Colic lymph node (tissue), 1 donor: ENCODE results near the genes QRFP and UCK1.

- PRO-cap = no peak
Measured at GRCh38 chr9:130896738-130897201, at the start of gene QRFP. TSS of gene QRFP (minus strand) at chr9:130896812.

GRCh38 chr9:131020915-131021515 lies 12.0 kb downstream of the LAMC3 start:
- PRO-cap = no peak

DNA sequence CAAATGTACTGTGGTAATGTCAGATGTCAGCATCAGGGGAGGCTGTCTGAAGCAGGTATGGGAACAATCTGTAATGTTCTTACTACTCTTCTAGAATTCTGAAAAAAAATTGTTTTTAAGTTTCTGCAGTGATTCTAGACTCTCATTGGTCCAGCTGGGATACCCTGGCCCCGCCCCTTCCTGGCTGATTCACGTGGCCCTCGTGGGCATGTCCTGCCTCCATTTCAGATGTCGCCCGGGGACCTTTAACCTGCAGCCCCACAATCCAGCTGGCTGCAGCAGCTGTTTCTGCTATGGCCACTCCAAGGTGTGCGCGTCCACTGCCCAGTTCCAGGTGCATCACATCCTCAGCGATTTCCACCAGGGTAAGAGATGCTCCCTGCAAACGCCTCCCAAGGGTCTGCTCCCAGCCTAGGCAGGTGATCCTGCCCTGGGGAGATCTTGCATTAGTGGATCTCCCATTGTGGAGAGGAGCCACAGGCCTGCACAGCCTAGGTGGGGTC lies 36.4 kb downstream of the LAMC3 start:
- PRO-cap = no peak

DNA sequence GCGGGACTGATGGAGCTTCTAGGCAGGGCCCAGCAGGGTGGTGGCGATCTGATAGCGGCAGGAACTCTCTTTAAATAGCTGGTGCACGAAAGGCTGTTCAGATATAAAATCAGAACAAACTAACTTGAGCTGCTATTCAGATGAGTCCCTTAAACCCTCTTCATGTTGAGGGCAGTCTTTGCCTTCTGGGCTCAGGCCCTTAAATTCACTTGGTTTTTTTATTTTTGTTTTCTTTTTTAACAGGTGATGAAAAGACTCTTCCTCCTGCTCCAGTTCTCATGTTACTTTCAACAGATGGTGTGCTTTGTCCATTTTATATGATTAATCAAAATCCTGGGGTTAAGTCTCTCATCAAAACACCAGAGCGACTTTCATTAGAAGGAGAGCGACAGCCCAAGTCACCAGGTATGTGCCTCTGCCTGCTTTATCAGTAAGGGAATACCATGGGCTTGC lies 14.9 kb downstream of the NUP214 start:
- PRO-cap = no peak

DNA sequence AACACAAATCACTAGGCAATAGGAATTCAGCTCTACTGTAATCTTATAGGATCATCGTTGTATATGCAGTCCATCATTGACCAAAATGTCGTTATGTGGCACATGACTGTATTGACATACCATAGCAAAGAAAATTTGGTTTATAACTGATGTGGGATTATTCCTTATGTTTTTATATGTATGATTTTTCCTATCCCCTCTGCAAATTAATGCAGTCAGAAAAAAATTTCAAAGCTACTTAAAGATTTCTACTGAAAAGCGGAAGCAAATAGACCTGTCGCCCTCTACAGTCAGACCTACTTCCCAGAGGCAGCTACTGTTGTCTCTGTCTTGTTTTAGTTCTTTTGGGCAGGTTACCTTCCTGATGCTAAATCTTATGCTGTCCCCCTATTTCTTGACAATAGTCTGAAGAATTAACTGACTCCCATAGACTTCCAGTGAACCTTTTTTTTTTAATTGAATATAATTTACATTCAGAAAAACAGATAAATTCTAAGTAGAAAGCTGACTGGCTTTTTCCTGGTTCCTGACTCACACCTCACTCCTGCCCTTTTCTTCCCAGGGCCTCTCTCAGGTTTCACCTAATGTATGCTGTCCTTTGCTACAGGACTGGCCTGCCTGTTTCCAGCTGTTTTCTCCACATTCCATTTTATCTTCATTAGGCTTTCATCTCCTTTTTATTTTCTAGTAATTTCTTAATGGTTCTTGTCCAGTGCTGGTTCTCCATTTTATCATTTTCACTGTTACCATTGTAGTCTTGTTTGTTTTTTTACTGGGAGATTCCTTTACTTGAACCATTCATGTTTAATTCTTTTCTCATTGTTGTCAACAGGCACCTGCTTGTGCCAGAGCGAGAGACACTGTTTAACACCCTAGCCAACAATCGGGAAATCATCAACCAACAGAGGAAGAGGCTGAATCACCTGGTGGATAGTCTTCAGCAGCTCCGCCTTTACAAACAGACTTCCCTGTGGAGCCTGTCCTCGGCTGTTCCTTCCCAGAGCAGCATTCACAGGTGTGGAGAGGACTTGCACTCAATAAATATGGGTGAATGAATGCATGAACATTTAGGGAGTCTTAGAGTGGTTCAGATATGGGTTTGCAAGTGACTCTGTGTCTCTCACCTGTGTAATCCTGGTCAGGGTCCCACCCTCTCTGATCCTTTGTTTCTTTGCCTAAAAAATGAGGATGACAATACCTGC lies 37.2 kb downstream of the NUP214 start:
- PRO-cap = no peak

DNA sequence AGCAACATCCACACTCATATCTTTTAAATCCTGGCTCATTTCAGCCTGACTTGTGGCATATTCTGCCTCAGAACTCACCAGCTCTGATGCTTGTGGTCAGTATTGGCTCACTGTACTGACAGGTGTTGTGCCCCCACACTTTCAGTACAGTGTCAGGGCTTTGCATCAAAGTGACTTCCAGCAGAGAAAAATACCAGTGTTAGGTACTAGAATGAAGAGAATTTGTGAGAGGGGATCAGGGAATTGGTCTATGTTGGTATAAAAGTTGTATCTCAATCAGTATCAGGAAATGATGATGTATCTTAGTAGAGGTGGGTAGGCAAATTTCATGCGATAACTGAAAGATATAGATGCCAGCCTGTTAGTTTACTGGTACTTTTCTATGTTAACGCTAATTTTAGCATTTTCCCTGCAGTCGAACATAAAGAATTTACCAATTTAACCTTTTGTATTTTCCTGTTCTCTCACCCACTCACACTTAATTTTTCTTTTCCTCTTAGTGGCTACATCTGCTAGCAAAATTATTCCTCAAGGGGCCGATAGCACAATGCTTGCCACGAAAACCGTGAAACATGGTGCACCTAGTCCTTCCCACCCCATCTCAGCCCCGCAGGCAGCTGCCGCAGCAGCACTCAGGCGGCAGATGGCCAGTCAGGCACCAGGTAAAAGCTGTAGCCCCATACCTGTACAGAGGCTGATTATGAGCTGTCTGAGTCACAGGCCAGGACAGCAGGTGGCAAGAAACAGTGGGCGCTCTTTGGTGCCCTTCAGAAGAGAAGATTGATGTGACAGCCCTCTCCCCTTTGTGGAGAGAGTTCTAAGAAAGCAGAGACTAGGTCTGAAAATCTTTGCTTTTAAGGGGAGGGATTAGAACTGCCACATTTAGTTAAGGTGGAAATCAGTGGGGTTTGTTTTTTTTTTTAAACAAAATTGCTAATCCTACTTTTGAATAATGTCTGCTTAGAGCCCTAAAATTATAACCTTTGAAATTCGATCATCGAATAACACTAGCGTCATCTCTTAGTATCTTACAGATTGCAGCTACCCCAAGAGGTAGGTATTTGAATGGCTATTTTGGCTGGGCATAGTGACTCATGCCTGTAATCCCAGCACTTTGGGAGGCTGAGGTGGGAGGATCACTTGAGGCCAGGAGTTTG lies 50.0 kb downstream of the NUP214 start:
- PRO-cap = no peak

- PRO-cap = no peak
Measured at GRCh38 chr9:131252093-131252528, 24.2 kb downstream of the FAM78A start.

GRCh38 chr9:131260789-131261792 lies 15.2 kb downstream of the FAM78A start:
- PRO-cap = no peak

DNA sequence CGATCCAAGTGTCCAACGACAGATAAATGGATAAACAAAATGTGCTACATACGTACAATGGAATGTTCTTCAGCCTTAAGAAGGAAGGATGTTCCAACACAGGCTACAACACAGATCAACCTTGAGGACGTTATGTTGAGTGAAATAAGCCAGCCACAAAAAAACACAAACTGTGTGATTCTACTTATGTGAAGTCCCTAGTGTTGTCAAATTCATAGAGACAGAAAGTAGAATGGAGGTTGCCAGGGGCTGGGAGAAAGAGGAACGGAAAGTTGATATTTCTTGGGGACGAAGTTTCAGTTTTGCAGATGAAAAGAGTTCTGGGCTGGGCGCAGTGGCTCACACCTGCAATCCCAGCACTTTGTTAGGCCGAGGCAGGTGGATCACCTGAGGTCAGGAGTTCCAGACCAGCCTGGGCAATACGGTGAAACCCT lies 13.7 kb downstream of the FAM78A start:
- PRO-cap = no peak

DNA sequence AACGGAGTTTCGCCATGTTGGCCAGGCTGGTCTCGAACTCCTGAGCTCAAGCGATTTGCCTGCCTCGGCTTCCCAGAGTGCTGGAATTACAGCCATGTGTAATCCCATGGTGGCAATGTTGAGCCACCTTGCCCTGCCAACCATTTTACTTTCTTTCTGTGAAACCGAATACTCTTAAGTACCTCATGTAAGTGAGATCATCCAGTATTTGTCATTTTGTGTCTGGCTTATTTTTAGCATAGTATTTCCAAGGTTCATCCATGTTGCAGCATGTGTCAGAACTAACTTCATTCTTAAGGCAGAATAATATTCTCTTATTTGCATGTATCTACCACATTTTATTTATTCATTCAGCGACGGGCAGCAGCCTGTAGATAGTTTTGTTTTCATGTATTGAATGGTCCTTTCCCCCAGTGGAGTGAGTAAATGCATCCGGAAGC lies 8.3 kb downstream of the PRRC2B start:
- PRO-cap = no peak

GRCh38 chr9:131475737-131477011 lies 26.5 kb upstream of the POMT1 start:
- PRO-cap = no peak

- PRO-cap = bidirectional peak, plus-strand start at chr9:131531350, minus-strand start at chr9:131531259
Measured at GRCh38 chr9:131530899-131531858, at the start of gene UCK1. TSS of gene UCK1 (minus strand) at chr9:131531263.

DNA sequence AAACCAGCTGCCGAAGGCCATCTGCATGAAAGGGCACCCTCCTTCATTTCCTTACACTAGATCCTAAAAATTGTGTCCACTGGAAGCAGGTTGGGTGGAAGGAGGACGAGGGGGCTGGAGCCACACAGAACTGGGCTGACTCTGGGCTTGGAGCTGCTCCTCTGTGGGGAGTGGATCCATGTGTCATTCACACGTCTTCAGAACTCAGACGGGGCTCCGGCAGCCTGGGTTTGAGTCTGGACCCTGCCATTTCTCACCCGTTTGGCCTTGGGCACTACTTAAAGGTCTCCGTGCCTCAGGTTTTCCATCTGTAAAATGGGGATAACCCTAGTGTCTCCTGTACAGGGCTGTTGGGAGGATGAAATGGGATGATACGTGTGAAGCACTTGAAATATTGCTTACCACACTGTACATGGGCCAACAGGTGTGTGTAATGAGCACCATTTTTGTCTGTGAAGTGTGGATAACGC lies 74.1 kb downstream of the PRRT1B start:
- PRO-cap = no peak

DNA sequence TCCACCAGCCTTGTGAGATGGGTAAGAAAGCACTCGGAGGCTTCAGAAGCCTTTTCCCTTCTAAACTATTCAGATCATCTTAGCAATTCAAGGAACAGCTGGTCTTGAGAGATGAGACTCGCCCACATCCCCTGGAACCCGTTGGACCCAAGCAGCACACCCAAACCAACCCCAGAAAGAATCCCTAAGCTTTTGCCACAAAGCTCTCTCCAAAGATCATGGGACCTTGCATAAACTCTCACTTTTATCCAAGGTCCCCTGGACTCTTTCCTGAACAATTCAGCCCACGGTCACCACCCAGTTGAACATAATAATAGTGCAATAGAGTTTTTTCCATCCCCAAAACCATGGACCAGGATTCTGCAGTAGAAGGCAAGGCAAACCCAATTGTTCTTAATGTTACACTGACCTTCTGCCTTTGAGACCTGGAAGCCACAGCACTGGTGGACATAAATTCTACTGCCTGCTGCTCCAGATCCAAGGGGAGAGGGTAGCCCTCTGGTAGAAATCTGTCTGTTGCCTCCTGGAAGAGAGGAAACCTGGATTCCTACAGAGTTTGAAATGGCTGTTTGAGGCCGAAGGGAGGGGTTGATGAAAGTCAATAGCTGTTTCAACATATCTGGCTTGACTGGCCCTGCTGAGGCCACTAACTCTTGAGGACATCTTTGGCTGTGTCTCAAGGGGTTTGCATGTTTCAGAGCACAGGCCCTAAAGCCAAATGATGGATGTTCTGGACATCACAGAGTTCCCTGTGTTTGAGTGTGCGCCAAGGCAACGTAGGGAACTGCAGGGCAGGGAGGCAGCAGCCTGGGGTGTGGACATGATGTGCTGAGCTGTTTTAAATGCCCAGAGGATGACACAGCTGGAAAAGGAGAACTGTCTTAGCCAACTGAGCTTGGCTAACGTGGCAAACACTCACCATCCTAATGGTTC lies 89.9 kb downstream of the RAPGEF1 start:
- PRO-cap = no peak

DNA sequence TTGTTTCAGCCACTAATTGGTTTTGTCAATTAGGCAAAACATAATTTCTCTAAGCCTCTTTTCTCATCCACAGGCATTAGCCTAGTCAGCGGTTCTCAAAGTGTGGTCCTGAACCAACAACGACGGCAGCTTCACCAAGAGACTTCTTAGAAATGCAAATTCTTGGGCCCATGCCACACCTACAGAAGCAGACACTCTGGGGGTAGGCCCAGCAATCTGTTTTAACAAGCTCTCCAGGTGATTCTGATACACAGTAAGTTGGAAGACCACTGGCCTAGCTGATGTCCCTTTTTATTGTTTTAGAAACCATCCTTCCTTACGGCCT lies 63.2 kb downstream of the RAPGEF1 start:
- PRO-cap = bidirectional peak, plus-strand start at position 249 of the sequence, minus-strand start at position 136 of the sequence

DNA sequence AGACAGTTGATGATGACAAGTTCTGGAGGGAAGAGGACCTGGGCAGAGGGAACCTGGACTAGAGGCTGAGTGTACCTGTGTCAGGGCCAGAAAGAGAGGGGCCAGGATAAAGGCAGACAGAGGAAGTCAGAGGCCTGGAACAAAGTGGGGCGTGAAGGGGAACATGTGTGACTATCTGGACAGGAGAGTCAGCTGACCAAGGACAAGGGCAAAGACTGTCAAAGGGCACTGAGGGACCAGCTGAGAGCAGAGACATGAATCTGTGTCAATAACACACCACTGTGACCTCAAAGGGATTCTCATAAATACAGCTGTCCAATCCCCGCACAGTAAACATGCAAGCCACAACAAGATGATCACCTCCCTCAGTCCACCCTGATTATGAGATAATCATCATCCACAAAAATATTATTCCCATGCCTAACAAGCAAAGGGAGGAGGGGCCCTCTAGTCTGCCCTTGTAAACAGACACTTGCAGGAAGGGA lies 42.0 kb downstream of the RAPGEF1 start:
- PRO-cap = no peak

DNA sequence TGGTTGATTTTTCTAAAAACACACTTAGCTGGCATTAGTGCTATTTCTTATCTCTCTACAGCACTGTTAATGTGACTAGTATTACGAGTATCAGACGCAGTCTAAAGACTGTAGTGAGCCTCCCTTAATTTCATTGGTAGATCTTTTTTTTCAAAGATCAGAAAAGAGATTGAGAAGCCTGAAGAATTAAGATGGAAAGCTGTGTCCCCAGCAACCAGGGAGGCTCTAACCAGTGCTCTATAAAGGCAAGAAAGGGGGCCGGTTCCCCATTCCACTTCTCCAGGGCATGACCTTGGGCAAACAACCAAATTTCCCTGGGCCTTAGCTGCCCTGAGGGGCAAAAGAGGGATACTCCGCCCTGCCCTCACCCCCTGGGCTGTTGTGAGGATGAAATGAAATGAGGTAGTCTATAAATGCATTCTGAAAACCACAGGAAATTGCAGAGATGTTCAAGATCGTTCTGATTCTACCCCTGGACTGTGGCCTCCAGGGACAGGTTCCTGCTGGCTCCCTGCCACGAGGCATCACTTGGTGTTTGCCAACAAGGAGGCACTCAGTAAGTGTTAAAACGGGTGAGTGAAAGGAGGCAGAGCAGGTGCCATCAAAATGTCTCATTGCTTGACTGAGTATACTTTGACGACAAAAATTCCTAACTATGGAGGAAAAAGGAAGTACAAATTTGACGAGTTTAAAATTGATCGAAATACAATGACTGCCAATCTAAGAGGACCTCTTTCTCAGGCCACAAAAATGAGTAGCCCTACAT lies 5.7 kb downstream of the RAPGEF1 start:
- PRO-cap = bidirectional peak, plus-strand start at position 566 of the sequence, minus-strand start at position 381 of the sequence

GRCh38 chr9:132004478-132005108 lies 75.1 kb downstream of the MED27 start:
- PRO-cap = no peak

DNA sequence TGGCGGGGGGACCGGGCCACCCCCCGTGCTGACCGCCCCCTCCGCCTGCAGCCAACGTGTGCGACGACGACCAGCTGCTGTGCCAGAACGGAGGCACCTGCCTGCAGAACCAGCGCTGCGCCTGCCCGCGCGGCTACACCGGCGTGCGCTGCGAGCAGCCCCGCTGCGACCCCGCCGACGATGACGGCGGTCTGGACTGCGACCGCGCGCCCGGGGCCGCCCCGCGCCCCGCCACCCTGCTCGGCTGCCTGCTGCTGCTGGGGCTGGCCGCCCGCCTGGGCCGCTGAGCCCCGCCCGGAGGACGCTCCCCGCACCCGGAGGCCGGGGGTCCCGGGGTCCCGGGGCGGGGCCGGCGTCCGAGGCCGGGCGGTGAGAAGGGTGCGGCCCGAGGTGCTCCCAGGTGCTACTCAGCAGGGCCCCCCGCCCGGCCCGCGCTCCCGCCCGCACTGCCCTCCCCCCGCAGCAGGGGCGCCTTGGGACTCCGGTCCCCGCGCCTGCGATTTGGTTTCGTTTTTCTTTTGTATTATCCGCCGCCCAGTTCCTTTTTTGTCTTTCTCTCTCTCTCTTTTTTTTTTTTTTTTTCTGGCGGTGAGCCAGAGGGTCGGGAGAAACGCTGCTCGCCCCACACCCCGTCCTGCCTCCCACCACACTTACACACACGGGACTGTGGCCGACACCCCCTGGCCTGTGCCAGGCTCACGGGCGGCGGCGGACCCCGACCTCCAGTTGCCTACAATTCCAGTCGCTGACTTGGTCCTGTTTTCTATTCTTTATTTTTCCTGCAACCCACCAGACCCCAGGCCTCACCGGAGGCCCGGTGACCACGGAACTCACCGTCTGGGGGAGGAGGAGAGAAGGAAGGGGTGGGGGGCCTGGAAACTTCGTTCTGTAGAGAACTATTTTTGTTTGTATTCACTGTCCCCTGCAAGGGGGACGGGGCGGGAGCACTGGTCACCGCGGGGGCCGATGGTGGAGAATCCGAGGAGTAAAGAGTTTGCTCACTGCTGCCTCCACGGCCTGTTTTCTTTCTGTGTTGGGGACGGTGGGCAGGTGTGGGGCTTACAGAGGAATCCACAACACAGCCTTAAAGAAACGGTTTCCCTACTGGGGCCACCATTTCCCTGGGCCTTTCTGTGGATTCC lies 80.3 kb downstream of the NTNG2 start:
- PRO-cap = no peak

DNA sequence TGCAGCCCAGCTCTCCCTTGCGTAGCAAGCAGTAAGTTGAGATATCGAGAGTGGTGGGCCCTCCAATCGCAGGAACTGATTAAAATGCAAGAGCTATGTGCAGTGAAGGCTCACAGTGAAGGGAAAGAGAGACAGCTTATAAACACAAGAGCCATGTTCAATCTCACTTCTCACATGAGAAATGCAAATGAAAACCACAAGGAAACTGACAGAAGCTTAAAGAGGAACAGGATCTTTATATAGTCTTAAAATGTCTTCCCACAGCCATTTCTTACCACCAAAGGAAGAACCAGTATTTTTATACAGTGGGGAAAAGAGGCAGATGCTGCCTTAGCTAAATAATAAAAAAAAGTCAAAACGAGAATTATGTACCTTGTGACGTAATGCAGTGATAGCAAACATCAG lies 24.6 kb downstream of the TTF1 start:
- PRO-cap = bidirectional peak, plus-strand start at position 113 of the sequence, minus-strand start at position 77 of the sequence